ENCODE results near the gene SLC8B1.

GRCh38 chr12:113185882-113186394 is 417 bp downstream of the RITA1 start:
- PRO-cap, result no peak
- RRBS, 2 experiments, result no CpG with 5 or more reads among the region's 25 CpGs

- PRO-cap, result no peak
- RRBS, 2 experiments, result no CpG with 5 or more reads among the region's 5 CpGs
Observed at GRCh38 chr12:113222471-113222894, 1.2 kb downstream of the TPCN1 start.

- PRO-cap, result no peak
- RRBS, 2 experiments, result no CpG with 5 or more reads among the region's 30 CpGs
Observed at GRCh38 chr12:113291027-113292136, 43.5 kb downstream of the SLC8B1 start.

- PRO-cap, result bidirectional peak, plus-strand start at chr12:113299892, minus-strand start at chr12:113299605; unidirectional peak, minus-strand start at chr12:113299966
- RRBS, 2 experiments, result no CpG with 5 or more reads among the region's 19 CpGs
Observed at GRCh38 chr12:113299387-113300354, 35.2 kb downstream of the SLC8B1 start.

DNA sequence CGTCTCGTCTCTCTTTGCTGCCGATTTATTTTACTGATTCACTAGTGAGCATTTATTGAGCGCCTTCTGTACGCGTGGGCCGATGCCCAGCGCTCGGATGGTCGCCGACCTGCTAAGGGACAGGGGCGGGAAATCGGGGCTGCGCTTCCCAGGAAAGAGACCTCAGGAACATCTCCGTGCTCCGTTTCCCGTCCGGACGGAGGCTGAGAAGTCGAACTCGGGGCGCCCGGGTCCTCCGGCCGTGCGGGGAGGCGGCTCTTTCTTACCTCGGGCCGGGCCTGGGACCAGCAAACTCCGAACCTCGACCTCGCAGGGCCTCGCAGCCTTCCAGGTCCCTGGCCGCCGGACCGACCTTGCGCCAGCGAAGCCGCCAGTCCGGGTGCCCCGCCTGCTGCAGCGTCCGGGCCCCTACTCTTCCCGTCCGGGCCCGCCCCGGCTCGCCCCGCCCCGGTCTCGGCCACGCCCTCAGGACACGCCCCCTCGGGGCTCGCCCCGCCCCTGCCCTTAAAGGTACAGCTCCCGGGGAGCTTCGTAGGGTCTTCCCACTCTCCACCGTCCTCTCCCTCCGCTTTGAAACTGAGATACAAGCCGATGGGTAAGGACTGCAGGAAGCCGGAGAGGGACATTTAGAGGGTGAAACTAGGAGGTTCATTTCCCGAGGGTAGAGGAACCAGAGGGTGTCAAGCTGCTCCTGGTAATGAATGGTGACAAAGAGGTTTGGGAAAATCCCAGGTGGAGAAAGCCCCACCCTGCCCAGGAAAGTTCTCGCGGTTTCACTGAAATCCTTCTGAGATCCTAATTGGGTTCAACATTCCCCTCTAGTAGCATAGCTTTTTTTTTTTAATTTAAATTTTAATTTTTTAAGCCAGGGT is at the start of gene SLC8B1:
TSS of gene SLC8B1 (minus strand) at position 383 of the 872 bp plus-strand sequence.
- PRO-cap, result unidirectional peak, minus-strand start at position 381 of the sequence
- RRBS, 2 experiments, result 1 to 3% methylated on average over 18 to 22 of the region's 65 CpGs

- PRO-cap, result no peak
- RRBS, 2 experiments, result no CpG with 5 or more reads among the region's 7 CpGs
Observed at GRCh38 chr12:113359394-113359975, 1.1 kb downstream of the PLBD2 start.

- PRO-cap, result no peak
- RRBS, 2 experiments, result no CpG with 5 or more reads among the region's 5 CpGs
Observed at GRCh38 chr12:113407853-113408385, 4.2 kb upstream of the SDS start.

DNA sequence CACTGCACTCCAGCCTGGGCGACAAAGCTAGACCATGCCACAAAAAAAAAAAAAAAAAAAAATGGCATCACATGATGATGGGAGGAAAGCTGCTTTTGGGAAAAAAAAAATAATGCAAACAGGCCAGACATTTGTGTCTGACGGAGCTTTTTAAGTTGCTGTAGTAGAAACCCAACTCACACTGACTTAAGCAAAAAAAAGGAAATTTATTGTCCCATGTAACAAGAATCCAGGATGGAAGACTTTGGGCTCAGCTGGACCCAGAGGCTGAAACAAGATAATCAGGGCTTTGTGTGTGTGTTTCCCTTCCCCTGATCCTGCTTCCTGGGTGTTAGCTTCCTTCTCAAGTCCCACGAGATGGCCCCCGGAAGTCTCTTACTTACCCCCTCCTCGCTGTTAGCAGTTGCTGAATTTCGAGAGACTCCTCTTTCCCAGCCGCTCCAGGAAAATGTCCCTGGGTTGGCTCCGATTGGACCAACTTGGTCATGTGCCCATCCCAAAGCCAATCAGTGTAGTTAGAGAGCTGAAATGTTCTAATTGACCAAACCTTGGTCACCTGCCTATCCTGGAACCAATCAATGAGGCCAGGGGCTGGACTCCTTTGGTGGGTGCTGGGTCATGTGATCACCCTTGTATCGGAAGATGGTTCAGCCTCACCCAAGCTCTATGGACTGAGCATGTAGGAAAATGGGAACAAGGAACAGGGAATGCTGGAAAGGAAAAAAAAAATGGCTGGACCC is 192.7 kb downstream of the RBM19 start:
- PRO-cap, result no peak
- RRBS, 2 experiments, result no CpG with 5 or more reads among the region's 9 CpGs

- PRO-cap, result no peak
- RRBS, 2 experiments, result no CpG with 5 or more reads among the region's 3 CpGs
Observed at GRCh38 chr12:113850198-113850476, 116.0 kb downstream of the RBM19 start.

- PRO-cap, result bidirectional peak, plus-strand start at chr12:113861230, minus-strand start at chr12:113861108
- RRBS, 2 experiments, result no CpG with 5 or more reads among the region's 9 CpGs
Observed at GRCh38 chr12:113860913-113861367, 105.2 kb downstream of the RBM19 start.

- PRO-cap, result no peak
- RRBS, 2 experiments, result no CpG with 5 or more reads among the region's 6 CpGs
Observed at GRCh38 chr12:114335146-114335557, 70.8 kb downstream of the TBX5 start.

- PRO-cap, result no peak
- RRBS, 2 experiments, result 2 to 3% methylated on average over 28 of the region's 55 CpGs
Observed at GRCh38 chr12:114395659-114396379, 10.1 kb downstream of the TBX5 start.

GRCh38 chr12:114479842-114480253 is 73.9 kb upstream of the TBX5 start:
- PRO-cap, result no peak
- RRBS, 2 experiments, result no CpG with 5 or more reads among the region's 22 CpGs

DNA sequence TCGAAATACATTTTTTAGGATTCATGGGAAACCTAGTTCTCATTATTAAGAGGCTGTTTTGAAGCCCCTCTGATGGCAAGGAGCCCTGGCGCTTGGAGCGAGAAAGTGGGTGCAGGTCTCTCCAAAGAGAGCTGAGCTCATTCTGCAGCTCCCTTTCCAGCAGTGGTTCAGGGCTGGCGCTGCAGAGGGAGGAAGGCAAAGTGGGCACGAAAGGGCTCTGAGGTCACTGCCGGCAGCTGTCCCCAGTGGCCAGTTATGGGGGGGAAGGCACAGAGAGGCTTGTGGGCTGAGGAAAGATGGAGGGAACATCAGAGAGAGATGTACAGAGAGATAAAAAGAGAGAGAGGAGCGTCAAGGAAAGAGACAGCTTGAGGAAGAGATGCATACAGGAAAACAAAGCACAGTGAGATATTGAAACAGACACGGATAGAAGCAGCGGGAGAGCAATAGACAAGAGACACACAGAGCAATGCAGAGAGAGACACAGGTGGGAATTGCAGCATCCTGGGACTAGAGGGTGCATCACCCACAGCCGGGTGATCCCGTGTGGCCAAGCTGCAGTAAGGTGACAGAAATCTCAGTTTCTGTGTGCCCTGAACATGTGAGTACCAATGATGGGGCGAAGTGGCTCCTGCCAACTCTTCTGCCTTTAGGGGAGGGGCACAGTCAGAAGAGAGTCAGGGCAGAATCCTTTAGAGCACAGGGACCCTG is 75.4 kb upstream of the TBX5 start:
- PRO-cap, result no peak
- RRBS, 2 experiments, result no CpG with 5 or more reads among the region's 12 CpGs

- PRO-cap, result no peak
- RRBS, 2 experiments, result no CpG with 5 or more reads among the region's 9 CpGs
Observed at GRCh38 chr12:114635768-114636315, 48.1 kb downstream of the TBX3 start.

- PRO-cap, result no peak
- RRBS, 2 experiments, result no CpG with 5 or more reads among the region's 6 CpGs
Observed at GRCh38 chr12:114656611-114657203, 27.3 kb downstream of the TBX3 start.

GRCh38 chr12:114799425-114800044 is 115.6 kb upstream of the TBX3 start:
- PRO-cap, result no peak
- RRBS, 2 experiments, result no CpG with 5 or more reads among the region's 13 CpGs

DNA sequence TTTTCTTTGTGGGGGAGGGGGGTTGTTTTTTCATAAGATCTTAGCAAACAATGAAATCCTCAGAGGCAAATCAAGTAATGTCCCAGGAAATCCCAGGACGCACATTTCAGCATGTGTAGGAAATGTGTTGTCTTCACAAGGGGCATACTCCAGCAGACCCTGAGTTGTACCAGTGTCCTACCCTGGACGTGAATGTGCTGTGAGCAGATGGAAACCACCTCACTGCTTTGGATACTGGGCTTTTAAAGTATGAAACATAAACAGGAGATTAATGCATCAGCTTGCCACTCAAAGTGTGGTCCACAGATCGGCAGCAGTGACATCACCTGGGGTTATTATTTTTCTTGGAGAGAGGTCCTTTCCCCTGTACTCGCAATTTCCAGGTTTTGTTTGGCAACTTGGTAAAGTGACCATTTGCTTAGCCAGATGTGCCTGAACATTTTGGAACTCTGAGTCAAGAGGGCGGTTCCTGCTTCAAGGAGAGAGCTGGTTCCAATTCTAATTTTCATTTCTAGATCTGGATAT is 236.7 kb upstream of the TBX3 start:
- PRO-cap, result no peak
- RRBS, 2 experiments, result no CpG with 5 or more reads among the region's 5 CpGs

DNA sequence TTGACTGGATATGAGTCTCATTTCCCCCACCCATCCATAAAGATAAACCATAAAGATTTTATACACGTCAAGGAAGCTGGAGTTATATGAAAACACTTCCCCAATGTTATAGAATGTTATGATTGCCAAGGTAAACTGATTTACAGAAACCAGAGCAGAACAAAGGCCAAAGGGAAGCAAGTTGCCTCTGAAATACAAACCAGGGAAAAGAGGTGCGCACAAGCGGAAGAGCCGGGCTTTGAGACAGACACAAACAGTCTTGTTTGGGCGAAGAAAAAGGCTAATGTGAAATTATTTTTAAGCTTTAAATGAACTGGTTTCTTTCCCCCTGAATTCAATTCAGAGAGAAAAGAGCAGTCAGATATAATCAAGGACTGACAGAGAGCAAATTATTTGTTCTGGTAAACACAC is 536.7 kb downstream of the MED13L start:
- PRO-cap, result no peak
- RRBS, 2 experiments, result no CpG with 5 or more reads among the region's 5 CpGs

GRCh38 chr12:115943474-115943980 is 334.0 kb downstream of the MED13L start:
- PRO-cap, result no peak
- RRBS, 2 experiments, result 11 to 22% methylated on average over 6 to 7 of the region's 12 CpGs